Temporal lobe (tissue), 2 donors: Measurements from ENCODE around the genes CHD8 and PSMB11.

DNA sequence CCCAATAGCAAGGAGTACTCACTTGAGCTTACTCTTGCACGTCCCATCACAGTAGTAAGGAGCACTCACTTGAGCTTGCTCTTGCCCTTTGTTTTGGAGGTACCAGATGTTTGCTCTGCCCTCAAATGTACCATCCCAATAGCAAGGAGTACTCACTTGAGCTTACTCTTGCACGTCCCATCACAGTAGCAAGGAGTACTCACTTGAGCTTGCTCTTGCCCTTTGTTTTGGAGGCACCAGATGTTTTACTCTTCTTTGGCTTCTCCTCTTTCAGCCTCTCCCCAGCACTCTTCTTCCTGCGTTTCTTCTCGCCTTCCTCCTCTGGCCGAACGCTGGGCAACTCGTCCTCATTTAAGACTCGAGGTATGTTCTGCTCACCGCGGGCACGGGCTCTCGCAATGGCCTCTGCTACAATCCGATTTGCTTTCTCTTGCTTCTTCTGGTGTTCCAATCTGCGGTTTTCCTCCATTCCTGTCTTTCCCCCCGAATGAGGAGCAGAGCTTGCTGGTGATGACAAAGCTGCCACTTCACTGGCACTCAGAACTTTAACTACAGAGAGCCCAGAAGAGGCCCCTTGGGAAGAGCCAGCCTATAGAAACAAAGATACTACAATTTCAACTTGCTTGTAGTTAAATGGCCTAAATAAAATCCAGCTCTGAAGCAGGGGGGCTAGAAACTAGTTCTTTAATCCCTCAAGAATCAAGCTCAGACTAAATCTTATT, 28.1 kb downstream of the CHD8 start:
- RAMPAGE, long total RNA, result no peak

DNA sequence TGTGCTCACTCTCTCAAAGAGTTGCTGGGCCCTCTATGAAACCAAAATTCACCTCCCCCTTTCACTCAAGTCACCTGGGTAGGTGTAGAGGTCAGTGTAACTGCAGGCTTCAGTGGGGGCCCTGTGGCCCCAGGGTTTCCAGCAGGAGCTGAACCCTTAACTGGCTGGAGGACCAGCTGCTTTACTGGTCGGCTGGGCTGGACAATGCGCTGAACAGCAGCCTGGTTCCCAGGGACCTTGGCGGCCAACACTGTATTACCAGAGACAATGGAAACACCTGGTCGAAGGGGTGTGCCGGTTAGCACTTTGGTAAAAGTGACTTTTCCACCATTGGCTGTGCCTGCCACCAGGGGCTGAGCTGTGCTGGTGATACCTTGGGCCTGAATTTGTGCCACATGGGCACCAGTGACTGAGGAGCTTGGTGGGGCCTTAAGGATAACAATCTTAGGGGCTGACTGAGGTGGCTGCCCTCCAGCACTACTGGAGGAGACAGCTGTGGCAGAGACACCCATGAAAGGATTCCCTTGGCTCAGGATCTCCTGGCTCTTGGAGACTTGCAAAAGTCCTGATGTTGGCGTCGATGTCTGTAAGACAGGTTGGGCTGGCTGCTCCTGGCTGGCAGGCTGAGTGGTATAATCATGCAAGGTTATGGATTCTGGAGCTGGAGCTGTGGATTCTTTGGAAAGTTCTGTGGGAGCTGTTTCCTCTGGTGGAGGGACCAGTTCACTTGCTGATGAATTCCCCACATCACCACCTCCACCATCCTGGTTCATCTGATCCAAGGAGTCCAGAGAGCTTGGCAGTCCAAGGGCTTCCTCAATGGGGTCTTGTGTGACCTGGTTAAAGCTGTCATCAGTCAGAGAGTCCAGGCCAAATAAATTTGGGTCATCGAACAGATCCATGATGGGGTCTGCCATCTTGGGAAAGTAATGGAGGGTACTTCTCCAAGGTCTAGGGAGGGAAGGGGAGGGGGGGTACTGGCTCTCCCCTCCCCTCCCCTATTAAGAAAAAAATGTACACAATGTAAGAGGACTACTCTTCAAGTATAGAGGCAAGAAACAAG, 24.9 kb downstream of the CHD8 start:
- RAMPAGE, long total RNA, result no peak

- RAMPAGE, long total RNA, result start-site peak on the plus strand at chr14:21456238-21456282, 5 and 7 reads in 2 replicates
Measured at GRCh38 chr14:21455648-21456683, at the start of gene CHD8. Gene CHD8 (minus strand): TSS chr14:21456123.

GRCh38 chr14:21500330-21501009, 10.7 kb downstream of the METTL3 start:
- RAMPAGE, long total RNA, result no peak

DNA sequence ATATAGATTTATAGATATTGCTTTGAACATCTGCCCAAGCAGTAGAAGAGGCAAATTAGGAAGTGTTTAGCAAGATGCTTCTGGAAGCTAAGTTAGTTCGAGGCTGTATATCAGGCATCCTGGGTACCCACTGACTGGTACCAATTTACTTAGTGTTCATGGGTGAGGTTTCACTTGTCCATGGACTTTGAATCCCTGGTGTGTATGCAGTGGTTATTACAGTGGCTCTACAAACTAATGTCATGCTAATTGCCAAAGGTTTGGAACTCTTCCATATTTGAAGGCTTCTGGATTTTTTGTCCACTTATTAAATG, 315 bp upstream of the OR4E2 start:
- RAMPAGE, long total RNA, result no peak

- RAMPAGE, long total RNA, result no peak
Measured at GRCh38 chr14:21748776-21749238, 75.2 kb upstream of the OR4E1 start.

GRCh38 chr14:22124163-22124426, 450.5 kb upstream of the OR4E1 start:
- RAMPAGE, long total RNA, result no peak

DNA sequence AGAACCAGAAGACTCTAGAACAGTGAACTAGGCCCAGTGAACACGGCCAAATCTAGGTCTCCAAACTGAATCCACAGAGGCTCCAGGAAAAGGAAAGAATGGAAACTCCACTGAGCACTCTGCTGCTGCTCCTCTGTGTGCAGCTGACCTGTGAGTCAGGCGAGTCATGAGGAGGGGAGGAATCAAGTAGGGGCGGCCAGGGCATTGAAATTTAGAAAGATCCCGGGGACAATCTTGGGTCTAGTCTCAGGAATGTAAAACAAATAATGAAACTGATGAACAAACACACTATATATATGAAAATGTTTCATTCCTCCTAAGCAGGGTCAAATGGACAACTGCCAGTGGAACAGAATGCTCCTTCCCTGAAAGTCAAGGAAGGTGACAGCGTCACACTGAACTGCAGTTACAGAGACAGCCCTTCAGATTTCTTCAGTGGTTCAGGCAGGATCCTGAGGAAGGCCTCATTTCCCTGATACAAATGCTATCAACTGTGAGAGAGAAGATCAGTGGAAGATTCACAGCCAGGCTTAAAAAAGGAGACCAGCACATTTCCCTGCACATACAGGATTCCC, 323.3 kb downstream of the DAD1 start:
- RAMPAGE, long total RNA, result no peak

DNA sequence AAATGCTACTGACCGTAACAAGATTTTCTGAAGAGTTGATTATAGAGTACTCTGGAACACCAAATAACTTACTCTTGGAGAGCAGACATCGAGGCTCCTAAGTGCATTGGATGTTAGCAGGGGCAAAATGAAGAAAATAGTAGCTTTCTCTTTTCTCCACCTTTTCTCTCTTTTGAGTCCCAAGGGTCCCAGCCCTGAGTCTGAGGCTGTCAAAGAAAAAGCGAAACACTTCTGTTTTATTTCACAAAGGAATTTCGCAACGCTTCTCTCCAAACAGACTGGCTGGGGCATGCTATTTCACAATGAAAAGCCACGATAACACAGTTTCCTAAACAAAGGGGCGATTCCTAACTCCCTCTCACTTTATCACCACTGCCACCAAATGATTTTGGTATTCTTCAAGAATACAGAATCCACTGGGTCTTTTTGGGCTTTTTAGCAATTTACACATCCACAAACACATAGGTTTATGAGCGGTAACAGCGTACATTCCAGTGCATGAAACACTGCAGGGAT, 161.3 kb downstream of the DAD1 start:
- RAMPAGE, long total RNA, result no peak

DNA sequence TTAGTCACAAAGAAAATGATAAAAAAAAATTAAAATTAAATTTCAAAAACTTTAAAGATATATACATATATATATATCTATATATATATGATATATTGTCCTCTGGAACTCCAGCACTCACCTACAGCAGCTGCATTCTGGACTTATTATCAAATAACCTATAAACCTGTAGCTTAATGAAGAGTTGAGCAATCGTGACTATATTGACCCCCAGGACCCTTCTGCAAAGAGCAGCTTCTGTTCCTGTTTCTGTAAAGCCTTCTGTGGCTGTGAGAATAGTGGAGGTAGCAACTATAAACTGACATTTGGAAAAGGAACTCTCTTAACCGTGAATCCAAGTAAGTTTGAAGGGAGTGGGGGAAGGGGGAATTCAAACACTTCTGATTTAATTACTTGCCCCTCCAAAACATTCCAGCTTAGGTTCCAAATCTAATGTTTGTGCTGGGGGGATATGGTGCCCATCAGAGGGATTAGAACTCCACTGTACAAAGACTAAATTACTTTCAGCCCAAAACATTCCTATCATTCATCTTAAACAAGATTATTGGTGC, 106.2 kb downstream of the DAD1 start:
- RAMPAGE, long total RNA, result no peak

GRCh38 chr14:22520075-22520636, 68.9 kb downstream of the DAD1 start:
- RAMPAGE, long total RNA, result no peak

GRCh38 chr14:22521451-22522460, 67.3 kb downstream of the DAD1 start:
- RAMPAGE, long total RNA, result no peak

DNA sequence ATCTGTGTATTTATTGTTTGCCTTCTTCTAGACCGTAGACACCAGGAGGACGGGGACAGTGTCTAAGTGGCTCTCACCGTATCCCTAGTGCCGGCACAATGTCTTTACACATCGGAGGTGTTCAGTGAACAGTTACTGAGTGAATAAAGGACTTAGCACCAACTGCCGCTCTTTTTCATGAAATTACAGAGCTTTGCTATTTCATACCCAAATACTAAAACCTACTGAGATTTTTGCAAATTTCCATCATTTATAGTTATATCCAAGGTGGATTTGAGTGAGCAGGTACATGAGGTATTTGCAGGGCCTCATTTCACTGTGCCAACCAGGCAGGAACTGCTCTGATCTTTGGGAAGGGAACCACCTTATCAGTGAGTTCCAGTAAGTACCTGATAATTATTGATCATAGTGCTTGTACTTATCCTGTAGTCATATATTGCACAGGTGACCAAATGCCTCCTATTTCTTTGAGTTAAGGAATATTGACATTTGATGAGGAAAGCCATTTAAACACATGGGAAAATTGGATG, 59.7 kb downstream of the DAD1 start:
- RAMPAGE, long total RNA, result no peak

- RAMPAGE, long total RNA, result no peak
Measured at GRCh38 chr14:22547937-22548384, 41.1 kb downstream of the DAD1 start.

DNA sequence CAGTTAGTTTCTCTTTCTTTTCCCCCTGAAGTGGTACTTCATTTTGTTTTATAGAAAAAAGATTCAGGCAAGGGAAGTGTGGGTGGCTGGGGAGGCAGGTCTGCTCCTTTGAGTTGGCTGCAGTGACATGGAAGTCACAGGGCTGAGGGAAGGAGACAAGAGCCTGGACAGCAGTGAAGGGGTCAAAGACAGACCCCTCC, 35.2 kb downstream of the DAD1 start:
- RAMPAGE, long total RNA, result no peak

- RAMPAGE, long total RNA, result no peak
Measured at GRCh38 chr14:22840995-22841360, 4.6 kb downstream of the MMP14 start.

DNA sequence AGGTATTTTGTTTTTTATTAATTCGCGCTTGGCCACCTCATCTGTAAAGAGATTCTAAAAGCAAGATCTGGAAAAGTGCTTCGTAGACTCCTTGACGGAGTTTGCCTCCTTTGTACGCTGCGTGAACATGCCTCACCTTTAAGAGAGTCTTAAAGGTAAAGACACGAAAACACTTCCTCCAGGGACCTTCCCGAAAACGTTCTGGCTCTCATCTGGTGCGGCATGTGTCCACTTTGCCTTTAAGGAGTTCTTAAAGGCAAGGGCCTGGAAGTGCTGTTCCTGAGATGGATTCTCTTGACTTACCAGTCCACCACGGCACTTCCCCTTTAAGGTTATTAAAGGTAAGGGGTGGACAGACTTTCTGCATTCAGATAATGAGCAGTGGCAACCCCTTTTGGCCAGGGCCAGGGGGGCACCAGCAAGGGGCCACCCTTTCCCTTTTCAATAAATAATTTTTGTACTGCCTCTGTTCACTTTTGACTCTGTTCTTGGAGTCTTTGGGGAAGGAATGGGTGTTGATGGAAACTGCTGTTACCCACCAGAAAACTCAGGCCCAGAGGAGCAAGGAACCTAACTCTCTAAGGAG, 4.3 kb downstream of the REM2 start:
- RAMPAGE, long total RNA, result no peak

DNA sequence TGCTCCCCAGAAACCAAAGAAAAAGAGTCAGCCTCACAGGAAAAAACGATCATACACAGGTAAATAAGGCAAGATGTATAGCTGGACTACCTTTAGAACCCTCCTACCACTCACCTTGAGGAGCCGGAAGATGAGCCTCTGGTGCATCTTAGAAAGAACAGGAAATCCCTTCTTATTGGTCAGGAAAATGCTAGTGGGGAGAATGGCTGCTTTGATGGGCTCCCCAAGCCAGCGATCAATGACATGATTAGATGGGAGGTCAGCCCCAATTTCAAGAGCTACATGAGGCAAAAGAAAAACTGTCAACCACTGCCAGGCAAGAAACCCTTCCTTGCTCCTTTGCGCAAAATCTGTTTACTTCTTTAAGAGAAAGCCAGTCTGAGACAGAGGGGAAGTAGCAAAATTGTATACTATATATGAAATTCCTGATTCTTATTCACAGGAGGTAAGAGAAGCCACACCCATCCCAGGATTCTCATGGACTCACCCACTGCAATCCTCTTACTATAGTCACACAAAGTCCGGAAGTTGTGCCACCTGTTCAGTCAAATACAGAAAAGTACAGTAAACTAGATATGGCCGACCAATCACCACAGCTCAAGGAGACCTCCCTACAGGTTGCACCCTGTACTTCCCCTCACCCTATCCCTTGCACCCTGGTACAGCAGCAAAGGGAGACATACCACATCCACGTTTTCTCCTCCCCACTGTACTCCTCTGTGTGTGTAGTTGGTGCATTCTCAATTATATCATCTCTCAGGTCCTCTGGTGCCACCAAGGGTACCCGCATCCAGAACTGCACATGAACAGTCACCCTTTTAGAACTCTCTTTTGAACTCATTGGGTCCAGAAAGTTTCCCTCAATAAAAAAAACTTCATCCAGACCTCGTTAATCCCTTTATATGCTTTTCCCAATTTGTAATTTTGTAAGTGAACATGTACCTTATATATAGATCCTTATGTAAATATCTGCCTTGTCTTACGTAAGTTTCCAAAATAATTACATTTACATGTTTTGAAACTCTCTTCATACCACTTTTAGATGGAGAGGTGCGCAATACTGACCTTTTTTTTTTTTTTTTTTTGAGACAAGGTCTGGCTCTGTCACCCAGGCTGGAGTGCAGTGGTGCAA, 2.8 kb downstream of the PRMT5 start:
- RAMPAGE, long total RNA, result no peak

DNA sequence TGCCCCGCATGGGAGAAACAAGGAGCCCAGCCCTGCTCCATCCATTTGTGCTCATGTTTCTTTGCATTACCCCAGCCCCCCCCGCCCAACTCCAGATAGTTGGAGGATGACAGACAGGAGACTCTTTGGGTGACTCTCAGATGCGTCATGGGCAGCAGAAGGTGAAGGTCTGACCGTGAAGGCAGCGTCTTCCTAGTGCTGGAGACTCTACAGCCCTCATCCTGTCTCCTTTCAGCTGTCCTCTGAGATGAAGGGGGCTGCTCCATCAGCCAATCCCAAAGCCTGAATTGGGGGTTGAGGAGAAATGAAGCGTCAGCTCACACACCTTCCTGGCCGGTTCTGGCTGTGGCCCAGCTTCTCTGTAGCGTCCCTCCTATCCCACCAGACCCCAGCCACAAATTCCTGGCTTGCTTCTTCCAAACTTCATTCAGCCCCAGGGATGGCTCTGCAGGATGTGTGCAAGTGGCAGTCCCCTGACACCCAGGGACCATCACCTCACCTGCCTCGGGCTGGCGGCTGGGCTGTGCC, at the start of gene PSMB11:
TSS of gene PSMB11 (plus strand) at position 426 of the 528 bp plus-strand sequence.
- RAMPAGE, long total RNA, result no peak

DNA sequence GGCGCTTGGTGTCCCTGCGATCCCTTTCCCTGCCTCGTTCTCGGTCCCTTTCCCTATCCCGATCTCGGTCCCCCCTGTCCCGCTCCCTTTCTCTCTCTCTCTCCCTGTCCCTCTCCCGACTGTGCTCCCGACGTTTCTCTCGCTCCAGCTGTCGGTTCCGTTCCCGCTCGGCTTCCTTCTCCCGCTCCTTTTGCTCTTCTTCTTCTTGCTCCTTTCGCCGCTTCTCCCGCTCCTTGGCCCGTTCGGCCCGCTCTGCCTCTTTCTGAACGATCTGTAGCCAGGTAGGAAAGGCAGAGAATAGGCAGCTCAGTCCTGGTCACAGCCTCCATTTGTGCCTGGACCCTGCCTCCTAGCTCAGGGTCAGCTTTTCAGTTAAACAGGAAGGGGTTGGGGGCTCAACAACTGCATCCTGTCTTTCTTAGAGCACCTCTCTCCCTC, 1.9 kb upstream of the CDH24 start:
- RAMPAGE, long total RNA, result no peak